Fibroblast of villous mesenchyme (primary cell): ENCODE measurements around a stretch of chr15.

DNA sequence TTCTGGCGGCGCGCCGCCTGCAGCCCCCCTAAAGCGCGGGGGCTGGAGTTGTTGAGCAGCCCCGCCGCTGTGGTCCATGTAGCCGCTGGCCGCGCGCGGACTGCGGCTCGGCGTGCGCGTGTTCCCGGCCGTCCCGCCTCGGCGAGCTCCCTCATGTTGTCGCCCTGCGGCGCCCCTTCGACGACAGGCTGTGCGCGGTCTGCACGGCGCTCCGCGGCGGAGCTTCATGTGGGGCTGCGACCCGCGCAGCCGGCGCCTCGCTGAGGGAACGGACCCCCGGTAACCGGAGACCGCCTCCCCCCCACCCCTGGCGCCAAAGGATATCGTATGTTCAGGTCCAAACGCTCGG, 870 bp downstream of the SMAD6 start:
- CAGE, long polyA plus RNA: no peak

DNA sequence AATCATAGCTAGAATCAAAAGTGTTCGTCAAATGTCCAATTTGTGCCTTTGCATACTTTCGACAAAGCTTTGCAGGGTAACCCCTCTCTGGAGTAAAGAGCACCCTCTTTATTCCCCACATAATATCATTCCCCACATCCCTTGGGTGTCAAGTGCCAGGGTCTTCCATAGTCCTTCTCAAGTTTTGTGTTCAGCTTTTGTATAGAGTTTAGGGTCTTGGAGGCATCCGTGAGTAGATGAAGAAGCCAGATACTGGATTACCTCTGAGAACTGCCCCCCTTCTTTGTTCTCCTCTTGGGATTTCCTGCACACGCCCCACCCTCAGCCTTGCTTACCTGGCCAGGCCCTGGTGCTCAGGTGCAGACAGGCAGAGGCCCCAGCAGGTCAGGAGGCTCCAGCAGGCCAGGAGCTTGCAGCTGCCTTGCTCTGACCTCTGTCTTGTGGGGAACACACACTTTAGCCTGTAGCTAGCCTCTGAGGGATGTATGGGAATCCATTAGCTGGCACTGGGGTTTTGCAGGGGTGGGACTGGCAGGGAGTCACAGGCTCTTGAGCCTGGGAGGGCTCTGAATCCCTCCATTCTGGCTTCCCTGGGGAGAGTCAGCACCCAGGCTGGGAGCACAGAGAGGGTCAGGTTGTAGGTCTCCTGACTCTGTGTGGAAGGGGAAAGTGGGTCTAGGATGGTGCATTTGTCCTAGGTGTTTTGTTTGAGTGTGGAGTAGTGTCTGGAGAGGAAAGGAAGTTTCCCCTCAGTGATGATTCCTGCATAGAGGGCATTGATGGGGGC, 2.7 kb downstream of the SMAD6 start:
- CAGE, long polyA plus RNA: no peak

DNA sequence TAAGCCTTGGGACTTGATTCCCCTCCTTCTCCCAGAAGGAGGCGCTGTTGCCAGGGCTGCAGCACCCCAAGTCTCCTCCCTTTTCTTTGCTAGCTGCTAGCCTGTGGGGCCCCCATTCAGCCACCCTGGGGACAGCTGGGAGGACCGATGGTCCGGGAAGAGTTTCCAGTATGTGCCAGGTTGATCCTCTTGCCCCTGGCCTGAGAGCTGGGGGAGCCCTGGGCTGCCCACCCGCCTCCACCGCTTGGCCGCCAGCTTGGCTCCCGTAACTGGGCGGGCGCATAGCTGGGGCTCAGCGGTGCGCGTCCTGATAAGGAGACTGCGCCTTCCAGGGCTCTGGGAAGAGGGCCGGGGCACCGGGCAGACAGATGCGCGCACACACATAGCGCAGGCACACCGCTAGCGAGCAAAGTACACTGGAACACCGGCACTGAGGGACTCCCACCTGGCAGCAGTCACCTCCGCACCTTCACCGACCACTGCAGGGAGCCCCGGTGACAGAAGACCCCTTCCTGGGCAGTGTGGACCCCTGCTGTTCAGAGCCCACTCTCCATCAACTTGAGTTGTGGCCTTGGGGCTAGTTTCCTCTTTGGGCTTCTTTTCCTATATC, 4.4 kb downstream of the SMAD6 start:
- CAGE, long polyA plus RNA: no peak

DNA sequence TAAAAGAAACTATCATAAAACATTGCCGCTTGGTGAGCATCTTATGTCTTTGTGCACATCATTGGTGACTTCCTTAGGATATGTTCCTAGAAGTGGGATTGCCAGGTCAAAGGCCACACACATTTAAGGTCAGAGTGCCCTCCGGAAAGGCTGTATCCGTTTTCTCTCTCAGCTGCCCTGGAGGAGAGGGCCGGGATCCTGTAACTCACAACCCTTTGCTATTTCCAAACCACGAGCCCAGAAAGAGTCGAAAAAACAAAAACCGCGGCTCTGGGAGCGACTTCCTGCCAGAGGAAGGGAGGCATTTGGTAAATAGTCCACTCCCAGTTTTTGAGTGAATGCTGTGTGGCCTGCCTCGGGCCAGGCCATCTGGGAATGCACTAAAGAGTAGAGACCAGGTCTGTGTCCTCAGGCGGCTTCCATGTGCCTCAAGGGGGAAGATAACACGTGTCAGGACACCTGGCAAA, 42.0 kb downstream of the SMAD6 start:
- CAGE, long polyA plus RNA: no peak

DNA sequence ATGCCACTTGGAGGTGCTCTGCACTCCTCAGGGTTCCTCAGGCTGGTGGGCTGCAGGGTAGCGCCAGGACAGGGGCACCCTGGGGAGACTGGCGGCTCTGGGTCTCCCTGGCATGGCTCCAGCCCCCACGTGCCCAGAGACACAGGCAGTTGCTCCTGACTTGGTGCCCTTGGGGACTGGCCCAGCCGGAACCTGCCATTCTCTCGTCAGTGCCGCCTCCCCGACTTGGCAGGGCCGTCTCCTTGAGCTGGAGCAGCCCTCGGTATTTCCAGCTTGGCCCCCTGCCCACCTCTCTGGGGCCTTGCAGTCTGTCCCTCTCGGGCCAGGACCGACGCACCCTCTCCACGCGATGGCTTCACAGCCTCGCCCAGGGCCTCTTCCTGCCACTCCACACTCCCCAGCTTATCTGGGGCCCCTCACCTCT, 61.2 kb downstream of the SMAD6 start:
- CAGE, long polyA plus RNA: no peak

DNA sequence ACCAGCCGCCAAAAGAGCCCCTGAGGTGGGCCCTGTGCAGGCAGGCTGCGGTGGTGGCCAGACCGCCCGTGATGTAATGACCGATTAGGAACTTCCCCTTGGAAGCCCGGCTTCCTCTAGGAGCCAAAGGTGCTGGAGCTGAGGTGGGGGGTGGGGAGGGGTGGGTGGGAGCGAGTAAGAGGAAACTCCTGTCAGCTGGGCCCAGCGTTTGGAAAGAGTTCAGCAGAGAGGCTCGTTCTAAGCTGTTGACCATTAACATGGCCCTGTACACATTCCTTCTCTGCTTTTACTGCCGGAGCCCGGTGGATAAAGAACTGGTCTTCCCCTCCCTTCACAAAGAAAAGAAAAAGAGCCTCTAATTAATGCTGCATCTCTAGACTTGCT, 71.0 kb downstream of the SMAD6 start:
- CAGE, long polyA plus RNA: no peak

DNA sequence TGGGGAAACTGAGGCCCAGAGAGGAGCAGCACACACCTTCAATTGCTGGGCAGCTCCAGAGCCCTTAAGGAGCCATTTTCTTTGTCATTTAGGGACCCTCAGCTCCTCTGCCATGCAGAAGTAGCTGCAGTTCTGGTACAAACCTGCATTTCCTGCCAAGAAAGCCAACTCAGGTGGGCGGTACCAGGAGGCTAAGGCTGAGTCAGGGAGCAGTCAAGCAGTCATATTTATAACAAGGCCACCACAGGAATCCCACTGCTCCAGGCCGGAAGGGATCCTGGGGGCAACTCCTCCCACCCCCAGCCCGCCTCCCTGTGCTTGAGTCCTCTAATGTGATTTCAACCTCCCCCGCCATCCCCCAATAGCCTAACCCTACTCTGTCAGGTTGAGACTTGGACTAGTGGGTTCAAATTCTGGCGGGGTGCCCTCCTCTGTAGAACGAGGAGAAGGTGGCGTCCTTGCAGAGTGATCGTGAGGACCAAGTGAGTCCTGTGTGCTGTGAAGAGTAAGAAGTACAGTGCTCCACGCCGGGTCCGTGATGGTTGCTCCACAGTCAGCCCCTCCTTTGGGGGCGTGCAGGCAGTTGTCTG, 78.1 kb downstream of the SMAD6 start:
- CAGE, long polyA plus RNA: no peak

DNA sequence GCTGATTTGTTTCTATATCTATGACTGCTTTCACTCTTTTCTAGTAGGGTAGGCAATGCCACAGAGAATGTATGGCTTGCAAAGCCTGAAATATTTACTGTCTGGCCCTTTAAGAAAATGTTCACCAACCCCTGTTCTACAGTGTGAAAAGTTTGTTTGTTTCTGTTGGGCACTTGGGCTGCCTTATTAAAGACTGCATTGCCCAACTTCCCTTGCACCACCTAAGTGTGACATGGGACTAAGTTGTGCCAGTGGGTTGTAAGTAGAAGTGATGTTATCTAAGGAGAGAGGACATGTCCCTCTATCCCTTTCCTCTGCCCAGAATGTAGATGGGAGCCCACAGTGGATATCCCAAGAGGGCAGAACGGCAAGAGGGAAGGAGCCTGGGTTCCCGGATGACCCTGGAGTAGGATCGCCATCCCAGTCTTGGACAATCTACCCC, 138.6 kb downstream of the SMAD6 start:
- CAGE, long polyA plus RNA: no peak

- CAGE, long polyA plus RNA: no peak
Measured at GRCh38 chr15:66993040-66993242, 72.5 kb upstream of the SMAD3 start.

DNA sequence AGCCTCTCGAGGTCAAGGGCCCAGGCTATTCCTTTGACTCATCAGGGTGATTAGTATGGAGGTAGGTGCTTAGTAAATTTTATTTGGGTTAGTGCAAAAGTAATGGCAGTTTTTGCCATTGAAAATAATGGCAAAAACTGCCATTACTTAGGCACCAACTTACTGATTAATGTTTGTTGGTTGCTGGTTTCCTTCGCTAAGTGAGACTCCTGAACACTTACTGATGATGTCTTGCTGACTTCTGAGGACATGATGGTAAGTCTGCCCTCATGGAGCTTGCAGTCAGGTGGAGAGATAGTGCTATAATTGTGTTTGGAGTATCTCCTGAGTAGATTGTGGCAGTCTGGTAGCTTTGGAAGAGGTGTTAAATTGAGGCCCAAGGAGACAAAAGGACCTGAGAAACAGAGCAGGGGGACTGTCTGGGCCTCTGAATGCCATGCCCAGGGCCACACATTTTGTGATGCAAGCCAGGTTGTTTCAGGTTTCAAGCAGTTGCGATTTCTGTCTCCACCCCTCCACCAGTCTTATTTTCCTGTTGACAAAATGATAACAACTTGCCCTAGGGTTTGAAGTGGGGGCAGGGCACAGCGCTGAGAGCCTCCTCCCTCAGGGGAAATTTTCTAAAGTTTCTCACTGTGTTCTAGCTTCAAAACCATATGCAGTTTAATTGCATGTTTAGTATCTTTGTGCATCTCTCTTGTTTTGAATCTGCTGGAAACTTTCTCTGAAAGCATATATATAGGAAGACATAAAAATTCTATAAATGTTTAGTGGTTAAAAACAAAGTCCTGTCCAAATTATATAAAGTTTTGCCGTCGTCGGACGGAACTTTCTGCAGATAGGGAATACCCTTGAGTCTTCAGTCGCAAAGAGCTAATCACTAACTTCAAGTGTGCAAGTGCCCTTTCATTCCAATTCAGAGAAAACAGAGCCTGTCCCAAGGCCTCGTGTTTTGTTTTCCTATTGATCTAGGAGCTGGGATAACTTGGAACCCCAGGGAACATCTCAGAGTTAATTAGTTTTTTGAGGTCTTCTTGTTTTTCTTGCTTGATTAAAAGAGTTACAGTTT, 16.8 kb downstream of the SMAD3 start:
- CAGE, long polyA plus RNA: no peak

- CAGE, long polyA plus RNA: no peak
Measured at GRCh38 chr15:67085201-67086375, 20.2 kb downstream of the SMAD3 start.

GRCh38 chr15:67110074-67110929, 44.9 kb downstream of the SMAD3 start:
- CAGE, long polyA plus RNA: no peak

GRCh38 chr15:67126994-67127910, 61.9 kb downstream of the SMAD3 start:
- CAGE, long polyA plus RNA: no peak

- CAGE, long polyA plus RNA: no peak
Measured at GRCh38 chr15:67146884-67147383, 81.5 kb downstream of the SMAD3 start.

GRCh38 chr15:67181106-67181832, 73.2 kb downstream of the AAGAB start:
- CAGE, long polyA plus RNA: no peak

- CAGE, long polyA plus RNA: no peak
Measured at GRCh38 chr15:67191338-67192364, 62.8 kb downstream of the AAGAB start.

DNA sequence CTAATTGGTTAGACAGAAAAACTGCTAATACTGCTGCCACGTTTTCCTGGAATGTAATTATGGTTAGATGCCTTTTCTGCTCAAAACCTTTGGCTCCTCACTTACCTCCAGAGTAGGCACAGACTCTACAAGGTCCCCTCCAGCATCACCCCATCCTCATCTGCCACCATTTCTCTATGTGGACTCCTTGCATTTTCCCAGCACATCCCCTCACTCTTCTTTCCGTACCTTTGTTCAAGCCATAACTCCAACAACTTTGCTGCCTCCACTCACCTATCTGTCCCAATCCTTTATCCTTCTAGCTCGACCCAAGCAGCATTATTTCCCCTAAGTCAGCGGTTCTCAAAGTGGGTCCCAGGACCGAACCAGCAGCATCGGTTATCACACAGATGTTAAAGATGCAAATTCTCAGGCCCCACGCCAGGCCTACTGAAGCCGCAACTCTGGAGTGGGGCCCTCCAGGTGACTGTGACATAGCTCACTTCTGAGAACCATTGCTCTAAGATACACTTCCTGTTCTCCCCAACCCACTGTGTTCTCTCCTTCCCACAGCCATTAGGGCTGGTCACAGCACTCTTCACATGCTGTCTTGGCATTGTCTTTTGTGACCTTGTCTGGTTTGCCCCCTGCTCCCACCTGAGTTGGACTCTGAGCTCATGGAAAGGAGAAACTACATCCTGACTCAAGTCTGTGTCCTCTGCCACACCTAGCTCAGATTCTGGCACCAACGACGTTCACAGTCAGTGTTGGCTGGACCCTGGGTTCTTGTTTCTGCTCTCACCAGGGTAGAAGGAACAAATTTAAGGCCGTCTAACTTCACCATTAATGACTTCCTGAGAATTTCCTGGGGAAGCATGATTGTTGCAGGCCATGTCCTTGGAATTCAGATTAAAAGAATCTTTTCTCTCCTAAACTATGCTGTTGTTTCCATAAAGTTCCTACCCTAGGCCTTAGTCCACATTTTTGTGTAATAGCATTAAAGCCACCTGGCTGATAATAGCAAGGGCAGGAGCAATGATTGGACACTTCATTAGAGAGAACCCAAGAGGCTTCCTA, 56.1 kb downstream of the AAGAB start:
- CAGE, long polyA plus RNA: no peak

DNA sequence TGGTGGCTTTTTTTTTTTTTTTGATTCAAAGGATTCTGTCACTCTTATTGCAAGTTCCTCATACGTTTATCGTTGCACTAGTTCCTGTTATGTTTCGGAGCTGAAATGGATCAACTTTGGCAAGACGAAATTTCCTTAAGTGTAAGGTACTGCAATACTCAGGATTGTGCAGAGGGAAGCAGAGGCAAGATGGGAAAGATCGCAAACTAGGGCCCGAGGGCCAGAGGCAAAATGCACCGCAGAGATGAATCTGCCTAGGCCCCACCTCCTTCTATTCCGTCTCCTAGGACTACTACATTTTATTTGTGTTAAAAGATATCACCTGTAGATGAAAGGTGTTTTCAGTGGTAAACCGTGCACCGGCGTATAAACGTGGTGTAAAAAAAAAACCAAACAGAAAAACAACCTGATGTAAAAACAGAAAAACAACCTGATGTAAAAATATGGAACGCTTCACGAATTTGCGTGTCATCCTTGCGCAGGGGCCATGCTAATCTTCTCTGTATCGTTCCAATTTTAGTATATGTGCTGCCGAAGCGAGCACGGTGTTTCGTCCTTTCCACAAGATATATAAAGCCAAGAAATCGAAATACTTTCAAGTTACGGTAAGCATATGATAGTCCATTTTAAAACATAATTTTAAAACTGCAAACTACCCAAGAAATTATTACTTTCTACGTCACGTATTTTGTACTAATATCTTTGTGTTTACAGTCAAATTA, 14.4 kb downstream of the SKOR1 start:
- CAGE, long polyA plus RNA: no peak

DNA sequence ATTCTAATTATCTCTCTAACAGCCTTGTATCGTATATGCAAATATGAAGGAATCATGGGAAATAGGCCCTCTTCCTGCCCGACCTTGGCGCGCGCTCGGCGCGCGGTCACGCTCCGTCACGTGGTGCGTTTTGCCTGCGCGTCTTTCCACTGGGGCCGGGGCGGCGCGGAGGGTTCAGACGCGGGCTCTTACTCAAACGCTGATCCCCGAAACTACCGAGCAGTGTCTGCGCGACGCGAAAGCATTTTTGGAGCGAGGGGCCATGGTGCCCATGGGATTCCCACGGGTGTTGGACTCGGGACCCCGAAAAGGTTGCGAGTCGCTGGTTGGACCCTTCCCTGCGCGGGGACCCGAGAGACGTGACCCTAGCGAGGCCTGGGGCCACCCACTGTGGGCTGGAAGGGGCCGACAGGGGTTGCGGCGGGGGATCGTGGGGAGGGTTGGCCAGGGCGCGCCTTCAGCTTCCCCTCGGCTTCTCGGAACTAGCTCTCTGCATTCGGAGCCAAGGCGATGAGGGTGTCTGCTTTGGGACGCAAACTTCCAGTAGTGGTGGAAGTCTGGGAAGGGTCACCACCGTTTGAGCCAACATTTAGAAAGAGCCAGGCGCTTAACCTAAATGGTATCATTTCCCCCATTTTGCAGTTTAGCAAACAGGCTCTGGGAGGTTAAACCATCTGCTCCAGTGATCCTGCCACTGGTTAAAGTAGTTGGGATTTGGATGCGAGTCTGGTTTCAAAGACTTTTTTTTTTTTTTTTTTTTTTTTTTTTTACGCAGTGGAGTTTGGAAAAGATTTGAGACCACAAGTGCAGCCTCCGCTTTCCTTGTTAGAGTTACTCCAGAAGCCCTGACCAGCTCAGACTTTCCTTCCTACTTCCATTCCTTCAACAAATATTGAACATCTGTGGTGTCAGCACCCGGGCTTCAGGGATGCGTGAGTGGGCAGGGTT, 15.2 kb downstream of the SKOR1 start:
- CAGE, long polyA plus RNA: no peak

DNA sequence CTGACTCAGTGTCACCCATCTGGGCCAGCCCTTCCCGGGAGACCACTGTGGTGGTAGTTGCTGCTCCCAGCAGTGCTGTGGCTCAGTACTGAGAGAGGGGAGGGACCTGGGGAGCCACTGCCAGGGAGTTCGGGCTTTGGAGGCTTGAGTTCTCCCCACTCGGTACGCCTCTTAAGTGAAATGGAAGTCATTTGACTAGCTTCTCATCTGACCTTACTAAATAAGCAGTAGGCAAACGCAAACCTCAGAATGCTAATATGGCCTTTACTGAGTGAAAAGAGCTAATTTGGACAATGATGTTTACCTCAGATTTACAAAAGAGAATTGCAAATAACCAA, 16.1 kb downstream of the SKOR1 start:
- CAGE, long polyA plus RNA: no peak